HT1080 (cell line): ENCODE measurements around a stretch of chr5.

DNA sequence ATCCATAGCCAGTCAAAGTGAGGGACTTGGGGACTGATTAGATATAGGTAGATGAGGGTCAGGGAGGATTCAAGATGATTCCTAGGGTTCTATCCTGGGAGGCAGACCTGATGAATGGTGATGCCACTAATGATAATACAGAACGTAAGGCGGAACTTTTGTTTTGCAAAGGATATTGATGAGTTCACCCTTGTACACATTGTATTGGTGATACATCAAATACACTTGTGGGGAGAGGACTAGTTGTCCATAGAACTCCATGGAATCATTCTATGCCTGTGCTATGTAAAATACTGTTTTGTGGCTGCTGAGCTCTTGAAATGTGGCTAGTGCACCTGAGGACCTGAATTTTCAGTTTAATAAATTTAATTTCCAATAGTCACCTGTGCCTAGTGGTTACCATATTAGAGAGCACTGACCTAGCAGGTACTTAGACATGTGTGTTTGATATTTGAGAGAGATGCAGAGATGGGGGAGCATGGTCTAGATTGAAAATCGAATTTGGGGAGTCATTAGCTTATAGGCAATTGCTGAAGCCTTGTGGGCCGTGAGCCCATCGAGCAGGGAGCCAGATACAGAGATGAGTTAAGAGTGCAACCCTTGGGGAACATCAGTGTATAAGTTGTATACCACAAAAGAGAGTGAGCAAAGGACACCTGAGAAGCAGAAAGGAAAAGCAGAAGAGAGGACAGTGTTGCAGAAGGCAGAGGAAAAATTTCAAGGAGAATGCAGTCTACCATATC, 263.5 kb downstream of the MARCHF11 start:
RAMPAGE:
- cytosol, long total RNA = no peak
- long total RNA = no peak
- nucleus, long total RNA = no peak

DNA sequence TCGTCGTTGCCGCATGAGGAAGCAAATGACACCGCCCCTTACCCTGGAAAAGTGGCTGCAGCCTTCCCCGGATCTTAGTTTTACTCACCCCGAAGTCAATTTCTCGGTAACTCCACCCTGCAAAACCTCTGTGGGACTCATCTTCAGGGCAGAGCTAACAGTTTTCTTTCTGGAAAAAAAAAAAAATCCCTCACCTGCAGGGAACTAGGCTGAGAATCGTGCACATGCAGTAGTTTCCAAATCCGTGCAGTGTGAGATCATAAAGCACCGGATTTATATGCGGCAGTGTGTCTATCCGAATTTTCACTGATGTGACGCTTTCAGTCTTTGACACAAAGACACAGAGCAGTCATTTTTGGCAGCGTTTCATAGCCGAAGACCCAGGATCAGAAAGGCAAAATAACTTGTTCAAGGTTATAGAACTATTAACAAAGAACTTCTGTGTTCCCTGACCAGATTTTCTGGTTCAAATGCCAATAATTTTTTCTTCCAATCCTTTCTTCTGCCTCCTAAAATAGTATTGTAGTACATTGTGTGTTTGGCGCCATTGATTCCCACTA, 1.0 kb upstream of the MARCHF11 start:
RAMPAGE:
- cytosol, long total RNA = no peak
- long total RNA = no peak
- nucleus, long total RNA = no peak

DNA sequence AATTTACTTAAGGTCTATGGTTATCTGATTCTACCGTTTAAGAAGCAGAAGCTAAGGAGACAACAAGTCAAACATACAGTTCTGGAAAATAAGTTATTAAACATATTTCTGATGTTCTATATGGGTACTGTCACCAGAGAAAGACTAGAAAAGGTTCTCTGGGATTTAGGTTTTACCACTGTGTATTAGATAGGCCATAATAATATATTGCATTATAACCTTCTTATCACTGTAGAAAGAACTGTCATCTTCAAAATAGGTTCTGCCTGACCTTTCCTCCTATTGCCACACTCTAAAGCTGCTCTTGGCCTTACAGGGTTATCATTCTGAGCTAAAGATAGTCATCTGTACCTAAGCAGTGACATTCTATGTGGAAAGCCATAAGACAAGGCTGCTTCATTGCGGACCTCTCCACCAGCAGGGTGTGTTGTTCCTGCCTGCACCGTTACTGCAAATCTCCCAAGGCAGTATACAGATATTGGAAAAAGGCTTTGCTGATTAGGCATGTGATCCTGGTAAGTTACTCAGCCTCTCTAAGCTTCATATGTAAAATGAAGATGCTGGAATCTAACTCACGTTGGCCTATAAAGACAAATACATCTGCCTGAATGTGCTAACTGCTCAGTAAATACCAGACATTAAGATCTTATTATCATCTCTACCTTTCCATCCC, 8.2 kb downstream of the ZNF622 start:
RAMPAGE:
- cytosol, long total RNA = no peak
- long total RNA = no peak
- nucleus, long total RNA = no peak

GRCh38 chr5:16466048-16466654, 551 bp upstream of the ZNF622 start:
RAMPAGE:
- cytosol, long total RNA = no peak
- long total RNA = no peak
- nucleus, long total RNA = no peak

DNA sequence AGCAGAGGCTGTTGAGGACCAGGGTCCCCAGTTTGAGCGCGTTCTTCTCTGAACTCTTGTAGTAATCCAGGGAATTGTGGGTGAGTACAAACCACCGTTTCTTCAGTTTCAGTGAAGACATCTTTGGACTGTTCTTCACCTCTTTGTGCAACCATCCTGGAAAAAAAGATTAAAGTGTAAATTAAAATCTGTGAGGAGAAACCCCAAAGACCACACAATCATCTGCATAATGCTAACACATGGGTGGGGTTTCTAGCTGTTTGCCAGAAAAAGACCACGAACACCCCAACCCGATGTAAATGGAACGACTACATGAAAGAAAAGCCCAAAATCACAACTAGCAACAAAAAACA, 64.5 kb upstream of the RETREG1 start:
RAMPAGE:
- cytosol, long total RNA = no peak
- long total RNA = no peak
- nucleus, long total RNA = no peak

DNA sequence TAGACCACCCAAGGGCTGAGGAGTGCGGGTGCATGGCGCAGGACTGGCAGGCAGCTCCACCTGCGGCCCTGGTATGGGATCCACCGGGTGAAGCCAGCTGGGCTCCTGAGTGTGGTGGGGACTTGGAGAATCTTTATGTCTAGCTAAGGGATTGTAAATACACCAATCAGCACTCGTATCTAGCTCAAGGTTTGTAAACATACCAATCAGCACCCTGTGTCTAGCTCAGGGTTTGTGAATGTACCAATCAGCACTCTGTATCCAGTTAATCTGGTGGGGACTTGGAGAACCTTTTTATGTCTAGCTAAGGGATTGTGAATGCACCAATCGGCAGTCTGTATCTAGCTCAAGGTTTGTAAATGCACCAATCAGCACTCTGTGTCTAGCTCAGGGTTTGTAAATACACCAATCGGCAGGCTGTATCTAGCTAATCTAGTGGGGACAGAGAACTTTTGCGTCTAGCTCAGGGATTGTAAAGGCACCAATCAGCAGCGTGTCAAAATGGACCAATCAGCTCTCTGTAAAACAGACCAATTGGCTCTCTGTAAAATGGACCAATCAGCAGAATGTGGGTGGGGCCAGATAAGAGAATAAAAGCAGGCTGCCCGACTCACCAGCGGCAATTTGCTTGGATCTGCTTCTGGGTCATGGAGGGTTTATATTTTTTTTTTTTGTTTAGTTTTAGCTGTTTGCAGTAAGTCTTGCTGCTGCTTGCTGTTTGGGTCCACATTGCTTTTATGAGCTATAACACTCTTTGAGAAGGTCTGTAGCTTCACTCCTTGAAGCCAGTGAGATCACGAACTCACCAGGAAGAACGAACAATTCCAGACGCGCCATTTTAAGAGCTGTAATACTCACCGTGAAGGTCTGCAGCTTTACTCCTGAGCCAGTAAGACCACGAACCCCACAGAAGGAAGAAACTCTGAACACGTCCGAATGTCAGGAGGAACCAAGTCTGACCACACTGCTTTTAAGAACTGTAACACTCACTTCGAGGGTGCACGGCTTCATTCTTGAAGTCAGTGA, 126.8 kb upstream of the MYO10 start:
RAMPAGE:
- cytosol, long total RNA = no peak
- long total RNA = no peak
- nucleus, long total RNA = no peak

GRCh38 chr5:17151751-17152084, 65.7 kb upstream of the BASP1 start:
RAMPAGE:
- cytosol, long total RNA = no peak
- long total RNA = no peak
- nucleus, long total RNA = no peak

DNA sequence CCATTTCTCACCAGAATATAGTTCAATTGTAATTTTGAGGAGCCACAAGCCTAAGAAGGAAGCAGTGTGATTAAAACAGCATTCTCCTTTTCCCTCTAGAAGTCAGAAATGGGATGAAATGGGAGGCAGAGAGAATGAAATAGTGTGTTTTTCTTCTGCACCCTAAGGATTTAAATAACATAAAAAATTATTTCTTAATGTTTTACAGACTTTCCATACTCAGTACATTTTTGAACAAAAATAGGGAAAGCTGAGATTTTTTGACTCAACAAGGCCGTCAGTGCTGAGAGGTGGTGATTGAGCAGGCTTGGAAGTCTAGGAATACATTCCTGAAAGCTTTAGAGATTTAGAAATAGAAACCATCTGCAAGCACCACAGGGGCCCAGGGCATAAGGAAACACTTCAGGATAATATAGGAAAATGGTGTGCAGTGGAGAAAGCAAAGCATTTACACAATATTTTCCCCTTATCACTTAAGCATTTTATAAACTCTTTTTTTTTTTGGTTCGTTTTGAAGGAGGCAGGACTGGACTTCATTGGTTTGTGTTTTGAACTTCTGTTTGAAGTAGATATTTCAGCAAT, 5.2 kb downstream of the BASP1 start:
RAMPAGE:
- cytosol, long total RNA = no peak
- long total RNA = no peak
- nucleus, long total RNA = no peak

RAMPAGE:
- cytosol, long total RNA = no peak
- long total RNA = no peak
- nucleus, long total RNA = no peak
Measured at GRCh38 chr5:17282278-17282693, 64.9 kb downstream of the BASP1 start.

DNA sequence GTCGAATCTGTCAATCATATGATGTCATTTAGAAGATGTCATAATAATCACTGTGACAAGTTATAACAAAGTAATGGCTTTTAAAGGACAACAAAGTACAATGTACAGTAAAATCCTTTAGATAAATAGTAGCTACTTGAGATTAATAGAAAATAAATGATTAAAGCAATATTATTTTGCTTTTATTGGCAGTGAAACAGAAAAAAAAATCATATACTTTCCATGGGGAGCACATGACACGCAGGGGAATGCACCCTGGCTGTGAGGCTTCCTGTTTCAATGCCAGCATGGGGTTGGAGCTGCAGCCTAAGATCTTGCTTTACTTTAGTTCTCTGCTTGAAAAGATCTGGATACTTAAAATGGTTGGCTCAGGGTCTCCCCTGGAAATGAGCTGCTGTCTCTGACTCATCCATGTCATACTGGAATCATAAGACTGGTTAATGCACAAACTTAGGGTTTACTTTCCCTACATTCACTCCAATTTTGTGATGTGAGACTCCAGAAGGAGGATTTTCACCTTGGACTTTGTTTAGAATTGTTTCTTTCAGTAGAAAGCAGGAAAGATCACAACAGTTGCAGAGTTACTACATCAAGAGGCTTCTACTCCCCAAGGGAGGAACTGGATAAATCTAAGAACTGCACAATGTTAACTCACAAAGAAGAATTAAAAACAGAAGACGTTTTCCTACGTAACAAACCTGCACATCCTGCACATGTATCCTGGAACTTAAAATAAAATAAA, 263.1 kb upstream of the H3Y1 start:
RAMPAGE:
- cytosol, long total RNA = no peak
- long total RNA = no peak
- nucleus, long total RNA = no peak

DNA sequence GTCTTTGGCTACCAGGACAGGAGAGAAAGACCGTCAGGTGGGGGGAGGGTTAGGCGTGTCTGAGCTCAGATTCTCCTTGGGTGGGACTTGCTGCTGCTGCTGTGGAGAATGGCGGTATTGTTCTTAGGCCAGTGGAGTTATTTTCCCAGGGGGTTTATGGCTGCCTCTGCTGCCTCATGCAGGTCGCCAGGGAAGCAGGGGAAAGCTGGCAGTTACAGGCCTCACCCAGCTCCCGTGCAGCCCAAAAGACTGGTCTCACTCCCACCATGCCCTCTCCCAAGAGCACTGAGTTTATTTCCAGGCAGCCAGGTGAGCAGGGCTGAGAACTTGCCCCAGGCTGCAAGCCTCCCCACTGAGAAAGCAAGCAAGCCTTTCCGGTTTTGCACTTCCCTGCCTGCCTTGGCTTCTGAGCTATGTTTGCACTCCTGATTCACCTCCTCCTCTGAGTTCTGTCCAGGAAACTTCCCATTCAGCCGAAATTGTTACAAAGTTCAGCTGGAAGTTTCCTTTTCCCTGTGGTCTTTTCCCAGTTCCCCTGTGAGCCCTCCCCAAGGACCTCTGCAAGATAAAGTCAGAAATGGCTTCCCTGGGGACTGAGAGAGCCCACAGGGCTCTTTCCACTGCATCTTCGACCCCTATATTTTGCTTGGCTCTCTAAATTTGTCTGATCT, 296.1 kb upstream of the H3Y1 start:
RAMPAGE:
- cytosol, long total RNA = no peak
- long total RNA = no peak
- nucleus, long total RNA = no peak

GRCh38 chr5:20305335-20306002, 317.5 kb upstream of the CDH18 start:
RAMPAGE:
- cytosol, long total RNA = no peak
- long total RNA = no peak
- nucleus, long total RNA = no peak

RAMPAGE:
- cytosol, long total RNA = no peak
- long total RNA = no peak
- nucleus, long total RNA = no peak
Measured at GRCh38 chr5:23027275-23027800, 174.2 kb upstream of the CDH12 start.

DNA sequence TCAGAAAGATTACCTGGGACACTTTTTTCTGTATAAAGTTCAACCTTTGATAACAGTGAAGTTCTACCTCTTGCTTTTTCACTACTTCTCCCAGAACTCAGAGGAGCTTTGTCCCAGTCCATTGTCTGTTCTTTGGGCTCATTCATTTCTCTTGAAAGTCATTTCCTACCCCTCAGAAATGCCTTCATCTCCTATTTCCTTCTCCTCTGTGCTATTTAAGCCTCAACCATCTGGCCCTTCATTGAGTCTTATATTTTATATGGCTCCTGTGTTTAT, 16.4 kb upstream of the CDH10 start:
RAMPAGE:
- cytosol, long total RNA = no peak
- long total RNA = no peak
- nucleus, long total RNA = no peak

DNA sequence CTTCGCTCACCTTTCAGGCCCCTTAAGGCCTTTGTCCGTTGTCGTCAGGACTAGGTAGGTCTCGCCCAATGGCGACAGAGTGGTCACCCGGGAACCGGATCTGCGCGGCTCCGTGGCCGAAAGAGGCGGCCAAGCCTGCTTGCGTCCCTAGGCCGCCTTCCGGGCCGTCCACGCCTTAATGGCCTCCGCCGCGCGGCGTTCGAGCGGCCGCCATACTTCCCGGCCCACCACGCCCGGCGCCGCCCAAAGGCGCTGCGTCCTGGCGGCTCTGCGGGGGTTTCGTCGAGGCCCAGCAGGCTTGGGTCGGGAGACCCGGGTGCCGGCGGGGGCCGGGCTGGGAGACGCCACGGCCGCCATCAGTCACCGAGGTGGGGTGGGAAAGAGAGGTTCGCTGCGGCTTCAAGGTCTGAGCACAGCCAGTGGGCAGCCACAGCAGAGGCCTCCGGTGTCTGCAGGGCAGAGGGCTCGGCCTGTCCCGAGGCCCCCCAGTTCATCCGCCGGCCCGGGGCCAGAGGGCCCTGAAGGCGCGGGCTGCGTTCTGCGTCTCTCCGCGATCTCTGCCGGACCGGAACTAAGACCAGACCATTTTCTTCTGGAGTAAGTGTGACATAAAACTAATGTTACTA, 545.8 kb upstream of the CDH10 start:
RAMPAGE:
- cytosol, long total RNA = no peak
- long total RNA = no peak
- nucleus, long total RNA = no peak

DNA sequence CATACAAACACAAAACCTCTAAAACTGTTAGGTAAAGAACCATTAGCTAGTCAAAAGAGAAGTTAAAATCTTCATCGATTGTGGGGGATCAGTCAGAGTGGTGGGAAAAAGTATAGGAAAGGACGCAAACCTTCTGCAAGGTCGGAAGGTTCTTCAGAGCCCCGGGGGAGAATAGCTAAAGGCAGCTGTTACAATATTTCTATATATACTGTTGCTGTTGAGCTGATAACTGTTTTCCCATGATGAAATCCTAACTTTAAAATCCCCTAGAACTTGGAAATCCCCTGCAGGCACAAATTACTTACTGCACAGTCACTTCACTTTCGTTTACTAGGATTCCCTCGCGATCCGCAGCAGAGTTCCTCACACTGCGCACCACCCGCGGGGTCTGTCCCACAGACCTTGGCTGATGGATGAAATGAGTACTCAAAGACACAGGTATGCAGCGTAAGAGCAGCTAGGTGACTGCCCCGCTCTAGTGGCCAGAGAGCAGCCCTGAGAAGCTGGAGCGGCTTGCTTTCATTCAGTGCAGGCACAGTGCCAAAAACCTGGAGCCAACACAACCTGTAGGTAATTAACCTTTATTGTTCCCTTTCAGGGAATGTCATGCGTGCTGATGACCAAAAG, 191.4 kb downstream of the CDH9 start:
RAMPAGE:
- cytosol, long total RNA = no peak
- long total RNA = no peak
- nucleus, long total RNA = no peak

RAMPAGE:
- cytosol, long total RNA = no peak
- long total RNA = no peak
- nucleus, long total RNA = no peak
Measured at GRCh38 chr5:30823739-30824127, 369.8 kb upstream of the CDH6 start.

RAMPAGE:
- cytosol, long total RNA = no peak
- long total RNA = no peak
- nucleus, long total RNA = no peak
Measured at GRCh38 chr5:31663408-31663828, 24.5 kb downstream of the PDZD2 start.

GRCh38 chr5:31778181-31778380, 139.2 kb downstream of the PDZD2 start:
RAMPAGE:
- cytosol, long total RNA = no peak
- long total RNA = no peak
- nucleus, long total RNA = no peak

DNA sequence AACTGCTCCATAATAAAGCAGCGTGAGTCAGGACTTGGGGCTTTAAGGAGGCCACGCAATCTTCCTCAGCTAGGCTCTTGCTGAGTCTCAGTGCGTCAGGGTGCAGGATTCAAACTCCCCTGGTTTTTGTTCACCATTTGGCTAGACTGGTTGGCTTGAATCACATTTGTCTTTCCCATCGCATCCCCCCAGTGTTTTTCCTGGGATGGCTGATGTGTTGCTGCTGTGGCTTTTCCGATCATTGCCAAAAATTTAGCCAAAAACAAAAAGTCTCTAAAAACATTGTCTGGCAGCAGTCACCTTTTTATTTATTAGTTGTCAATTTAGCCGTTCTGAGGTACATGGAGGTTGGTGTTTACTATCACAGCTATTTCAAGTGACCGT, 102.5 kb downstream of the GOLPH3 start:
RAMPAGE:
- cytosol, long total RNA = no peak
- long total RNA = no peak
- nucleus, long total RNA = no peak